ENCODE measurements around the gene CLCF1.

DNA sequence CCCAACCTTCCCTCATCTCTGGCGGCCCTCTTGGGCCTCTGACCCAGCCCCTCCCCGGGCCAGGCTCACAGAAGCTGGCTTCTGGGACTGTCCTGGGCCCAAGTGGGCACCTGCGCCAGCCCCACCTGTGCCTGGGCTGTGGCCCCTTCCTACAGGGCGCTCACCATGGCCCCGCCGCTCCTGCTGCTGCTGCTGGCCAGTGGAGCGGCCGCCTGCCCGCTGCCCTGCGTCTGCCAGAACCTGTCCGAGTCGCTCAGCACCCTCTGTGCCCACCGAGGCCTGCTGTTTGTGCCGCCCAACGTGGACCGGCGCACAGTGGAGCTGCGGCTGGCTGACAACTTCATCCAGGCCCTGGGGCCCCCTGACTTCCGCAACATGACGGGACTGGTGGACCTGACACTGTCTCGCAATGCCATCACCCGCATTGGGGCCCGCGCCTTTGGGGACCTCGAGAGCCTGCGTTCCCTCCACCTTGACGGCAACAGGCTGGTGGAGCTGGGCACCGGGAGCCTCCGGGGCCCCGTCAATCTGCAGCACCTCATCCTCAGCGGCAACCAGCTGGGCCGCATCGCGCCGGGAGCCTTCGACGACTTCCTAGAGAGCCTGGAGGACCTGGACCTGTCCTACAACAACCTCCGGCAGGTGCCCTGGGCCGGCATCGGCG, 848 bp downstream of the LRFN4 start:
- PRO-cap = no peak
- RAMPAGE, long total RNA, 4 experiments = no peak in any of the 4 experiments

- PRO-cap = no peak
- RAMPAGE, long total RNA, 4 experiments = no peak in any of the 4 experiments
Measured at GRCh38 chr11:66868275-66869077, 11.6 kb downstream of the LRFN4 start.

DNA sequence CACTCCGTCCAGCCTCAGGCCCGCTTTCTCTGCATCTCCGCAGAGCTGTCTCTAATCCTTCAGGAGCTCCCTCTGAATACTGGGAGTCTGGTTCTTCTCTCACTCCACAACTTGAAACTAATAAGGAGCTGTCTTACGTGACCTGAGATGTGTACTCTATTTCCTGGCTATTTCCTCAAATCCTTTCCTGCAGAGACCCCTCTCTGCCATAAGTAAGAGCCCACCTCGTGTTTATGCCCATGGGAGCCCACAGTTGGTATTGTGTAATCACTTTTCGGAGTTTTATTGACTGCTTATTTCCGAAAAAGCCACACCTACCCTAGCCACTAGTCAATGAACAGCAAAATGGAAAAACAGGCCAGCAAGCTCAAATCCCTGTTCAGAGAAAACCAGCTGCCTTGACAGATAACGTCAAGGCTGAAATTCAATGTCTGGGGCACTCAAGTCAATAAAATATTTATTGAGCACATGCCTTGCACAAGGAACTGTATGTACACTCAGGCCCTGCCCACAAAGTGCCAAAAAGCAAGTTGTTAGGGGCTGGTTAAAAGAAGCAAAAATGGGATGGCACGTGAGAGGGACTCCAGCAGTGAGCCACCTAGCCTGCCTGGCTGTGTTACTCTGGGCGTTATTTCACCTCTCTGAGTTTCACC, 4.8 kb downstream of the PC start:
- PRO-cap = no peak
- RAMPAGE, long total RNA, 4 experiments = no peak in any of the 4 experiments

DNA sequence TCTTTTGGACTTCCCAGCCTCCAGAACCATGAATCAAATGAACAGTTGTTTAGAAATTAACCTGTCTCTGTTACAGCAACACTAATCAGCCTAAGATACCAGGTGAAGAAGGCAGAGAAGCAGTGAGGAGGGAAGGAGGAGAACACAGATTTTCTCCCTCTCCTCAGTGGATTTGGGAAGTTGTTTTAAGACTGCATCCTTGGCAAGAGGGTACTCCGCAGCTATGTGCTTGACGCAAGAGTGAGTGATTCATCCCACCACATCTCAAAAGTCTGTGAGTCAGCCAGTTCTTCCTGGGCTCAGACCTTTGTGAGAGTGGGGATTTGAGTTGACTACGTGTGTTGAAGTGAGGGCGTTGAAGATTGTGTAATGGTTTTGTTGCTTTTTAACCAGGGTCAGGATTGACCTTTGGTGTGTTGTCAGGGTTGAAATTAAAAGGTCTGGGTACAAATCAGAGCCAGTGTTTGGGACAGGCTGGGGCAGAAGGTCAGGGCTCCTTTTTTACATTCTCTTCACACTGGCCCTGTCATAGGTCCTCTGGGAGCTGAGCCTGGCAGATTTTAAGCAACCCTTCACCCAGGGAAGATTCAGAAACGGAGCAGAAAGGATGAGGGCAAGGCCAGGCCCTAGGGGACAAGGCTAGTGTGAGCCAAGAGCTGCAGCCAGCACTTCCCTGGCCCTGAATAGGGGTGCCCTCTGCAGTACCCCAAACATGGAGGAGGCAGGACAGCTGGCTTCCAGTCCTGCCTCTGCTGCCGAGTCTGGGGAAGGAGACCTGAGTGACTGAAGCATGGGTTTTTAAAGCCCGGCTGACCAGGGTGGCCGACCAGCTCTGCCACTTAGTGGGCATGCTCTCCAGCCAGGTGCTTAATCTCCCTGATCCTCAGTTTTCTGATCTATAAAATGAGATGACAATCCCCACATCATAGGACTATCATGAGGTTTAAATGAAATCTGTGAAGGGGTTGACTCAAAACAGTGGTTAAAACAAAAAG, 4.1 kb upstream of the C11orf86 start:
- PRO-cap = no peak
- RAMPAGE, long total RNA, 4 experiments = no peak in any of the 4 experiments

GRCh38 chr11:67002156-67003514, 20.3 kb upstream of the SYT12 start:
- PRO-cap = no peak
- RAMPAGE, long total RNA, 4 experiments = no peak in any of the 4 experiments

GRCh38 chr11:67062369-67063049, 5.9 kb downstream of the RHOD start:
- PRO-cap = no peak
- RAMPAGE, long total RNA, 4 experiments = no peak in any of the 4 experiments

GRCh38 chr11:67185497-67185929, 66.5 kb downstream of the KDM2A start:
- PRO-cap = no peak
- RAMPAGE, long total RNA, 4 experiments = no peak in any of the 4 experiments

- PRO-cap = no peak
- RAMPAGE, long total RNA, 4 experiments = no peak in any of the 4 experiments
Measured at GRCh38 chr11:67256343-67256842, 9.9 kb upstream of the GRK2 start.

DNA sequence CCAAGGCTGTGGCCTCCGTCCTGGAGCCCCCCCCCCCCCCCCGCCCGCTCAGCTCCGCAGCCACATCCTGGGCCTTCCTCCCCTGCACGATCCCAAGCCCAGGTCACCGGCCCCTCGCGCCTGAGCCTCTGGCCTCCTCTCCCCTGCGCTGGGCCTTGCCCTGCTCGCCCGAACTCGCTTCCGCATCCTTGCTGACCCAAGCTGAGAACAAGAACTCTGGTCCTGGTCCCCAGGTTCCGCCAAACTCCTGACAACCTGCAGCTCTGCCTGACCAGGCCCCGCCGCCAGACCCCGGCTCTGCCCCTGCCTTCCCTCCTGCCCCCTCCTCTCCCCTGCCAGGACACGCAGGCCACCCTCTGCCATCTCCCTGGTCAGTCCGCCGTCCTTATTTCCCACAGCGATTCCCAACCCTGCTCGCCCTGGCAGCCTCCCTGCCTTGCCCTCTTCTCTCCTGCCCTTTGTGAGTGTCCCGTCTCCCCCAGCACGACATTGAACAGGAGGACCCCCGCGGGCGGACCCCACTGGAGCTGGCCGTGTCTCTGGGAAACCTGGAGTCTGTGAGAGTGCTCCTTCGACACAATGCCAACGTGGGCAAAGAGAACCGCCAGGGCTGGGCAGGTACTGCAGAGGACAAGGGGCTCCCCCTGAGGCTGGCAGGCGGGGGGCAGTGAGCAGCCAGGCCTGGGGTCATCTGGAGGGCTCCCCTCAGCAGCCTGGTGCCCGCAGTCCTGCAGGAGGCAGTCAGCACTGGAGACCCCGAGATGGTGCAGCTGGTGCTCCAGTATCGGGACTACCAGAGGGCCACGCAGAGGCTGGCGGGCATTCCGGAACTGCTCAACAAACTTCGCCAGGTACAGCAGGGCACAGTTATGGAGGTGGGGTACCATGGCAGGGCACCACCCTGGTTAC, 747 bp downstream of the ANKRD13D start:
- PRO-cap = no peak
- RAMPAGE, long total RNA, 4 experiments = no peak in any of the 4 experiments

DNA sequence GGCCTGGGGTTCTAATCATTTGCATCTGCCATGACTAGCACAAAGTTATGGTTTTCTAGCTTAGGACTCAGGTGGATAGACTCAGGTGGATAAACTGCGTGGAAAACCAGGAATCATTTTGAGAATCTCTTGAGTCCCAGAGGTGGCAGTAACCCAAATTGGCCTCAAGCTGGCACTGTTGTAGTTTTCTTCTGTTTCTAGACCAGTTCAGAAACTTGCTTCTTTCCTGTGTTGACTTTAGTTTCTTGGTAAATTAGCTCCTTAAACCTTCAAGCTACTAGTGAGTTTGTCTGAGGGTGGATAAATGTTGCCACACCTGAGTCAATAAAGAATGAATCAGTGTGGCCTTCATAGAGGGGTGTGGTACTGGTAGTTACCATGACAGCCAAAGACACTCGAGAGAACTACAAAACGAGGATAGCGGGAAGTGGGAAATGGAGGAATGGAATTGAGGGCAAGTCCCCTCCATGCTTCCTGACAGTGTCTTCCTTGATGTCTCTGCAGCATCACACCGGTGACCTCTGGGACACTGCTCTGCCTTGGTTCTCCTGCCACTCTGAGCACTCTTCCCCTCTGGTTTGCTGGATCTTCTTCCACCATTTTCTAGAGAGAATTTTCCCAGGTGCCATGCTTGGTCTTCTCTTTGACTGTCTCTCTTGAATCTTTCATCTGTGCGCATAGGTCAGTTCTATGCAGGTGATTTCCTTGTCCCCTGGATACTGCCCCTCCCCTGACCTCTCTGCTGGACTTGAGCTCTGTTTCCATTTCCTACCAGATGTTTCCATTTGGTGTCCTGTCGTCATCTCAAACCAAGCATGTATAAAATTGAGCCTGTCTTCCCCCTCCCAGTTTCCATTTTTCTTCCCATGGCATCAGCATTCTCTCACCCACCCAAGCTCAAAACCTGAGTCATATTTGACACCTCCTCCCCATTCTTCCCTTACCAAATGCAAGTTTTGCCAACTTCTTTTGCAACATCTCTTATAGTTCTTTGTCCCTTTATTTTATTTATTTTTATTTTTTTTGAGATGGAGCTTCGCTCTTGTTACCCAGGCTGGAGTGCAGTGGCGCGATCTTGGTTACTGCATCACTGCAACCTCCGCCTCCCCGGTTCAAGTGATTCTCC, 7.1 kb downstream of the POLD4 start:
- PRO-cap = no peak
- RAMPAGE, long total RNA, 4 experiments = no peak in any of the 4 experiments

GRCh38 chr11:67373389-67374376, at the start of gene CLCF1:
TSS of gene CLCF1 (minus strand) at chr11:67373598.
- PRO-cap = bidirectional peak, plus-strand start at chr11:67373913, minus-strand start at chr11:67373625; bidirectional peak, plus-strand start at chr11:67374310, minus-strand start at chr11:67374121
- RAMPAGE, long total RNA, 4 experiments = no peak in any of the 4 experiments

DNA sequence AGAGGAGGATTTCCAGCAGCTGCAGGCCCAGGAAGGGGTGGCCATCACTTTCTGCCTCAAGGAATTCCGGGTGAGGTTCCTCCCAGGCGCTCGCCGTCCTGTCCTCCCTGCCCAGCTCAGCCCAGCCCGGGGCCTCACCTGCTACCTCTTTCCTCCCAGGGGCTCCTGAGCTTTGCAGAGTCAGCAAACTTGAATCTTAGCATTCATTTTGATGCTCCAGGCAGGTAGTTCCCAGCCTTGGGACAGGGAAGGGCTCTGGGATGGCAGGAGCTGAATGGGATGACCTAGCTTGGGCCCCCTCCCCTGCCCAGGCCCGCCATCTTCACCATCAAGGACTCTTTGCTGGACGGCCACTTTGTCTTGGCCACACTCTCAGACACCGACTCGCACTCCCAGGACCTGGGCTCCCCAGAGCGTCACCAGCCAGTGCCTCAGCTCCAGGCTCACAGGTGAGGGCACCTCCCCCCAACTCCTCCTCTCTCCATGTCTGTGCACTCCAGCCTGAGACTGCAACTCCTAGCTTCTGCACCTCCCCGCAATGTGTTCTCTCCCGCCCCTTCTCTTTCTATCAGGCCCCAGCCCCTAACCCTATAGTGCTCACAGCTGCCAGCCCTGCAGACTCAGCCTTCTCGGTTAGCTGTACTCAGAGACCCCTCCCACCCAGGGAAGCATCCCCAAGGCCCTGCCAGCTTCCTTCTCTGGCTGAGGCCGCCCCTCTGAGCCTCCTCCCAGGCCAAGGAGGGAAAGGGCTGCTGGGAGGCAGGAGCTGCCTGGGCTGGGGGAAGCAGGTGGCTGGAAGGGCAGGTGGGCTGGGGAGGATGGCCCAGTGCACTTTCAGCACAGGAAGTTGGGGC, 4.4 kb downstream of the RAD9A start:
- PRO-cap = no peak
- RAMPAGE, long total RNA, 4 experiments = no peak in any of the 4 experiments

- PRO-cap = no peak
- RAMPAGE, long total RNA, 4 experiments = no peak in any of the 4 experiments
Measured at GRCh38 chr11:67396806-67397667, 4.6 kb downstream of the PPP1CA start.

GRCh38 chr11:67415913-67416309, 433 bp downstream of the CARNS1 start:
- PRO-cap = no peak
- RAMPAGE, long total RNA, 4 experiments = no peak in any of the 4 experiments

GRCh38 chr11:67431115-67431775, 3.0 kb downstream of the RPS6KB2 start:
- PRO-cap = no peak
- RAMPAGE, long total RNA, 4 experiments = no peak in any of the 4 experiments

GRCh38 chr11:67434953-67435795, 2.3 kb downstream of the PTPRCAP start:
- PRO-cap = unidirectional peak, plus-strand start at chr11:67435326
- RAMPAGE, long total RNA, 4 experiments = no peak in any of the 4 experiments

DNA sequence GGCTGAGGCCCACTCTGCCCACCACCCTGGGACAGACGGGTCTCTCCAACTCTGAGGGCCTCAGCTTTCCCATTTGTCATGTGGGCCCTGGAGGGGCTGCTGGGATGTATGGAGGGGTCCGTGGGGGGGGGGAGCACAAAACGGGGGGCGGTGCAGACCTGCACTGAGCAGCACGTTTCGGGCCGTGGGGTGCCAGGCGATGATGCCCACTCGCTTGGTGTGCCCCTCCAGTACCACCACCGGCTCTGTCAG, 1.8 kb downstream of the CORO1B start:
- PRO-cap = no peak
- RAMPAGE, long total RNA, 4 experiments = no peak in any of the 4 experiments

- PRO-cap = unidirectional peak, minus-strand start at chr11:67485155
- RAMPAGE, long total RNA, 4 experiments = no peak in any of the 4 experiments
Measured at GRCh38 chr11:67484686-67485428, 2.0 kb downstream of the AIP start.

GRCh38 chr11:67548656-67549148, 25.5 kb upstream of the CABP2 start:
- PRO-cap = no peak
- RAMPAGE, long total RNA, 4 experiments = no peak in any of the 4 experiments

GRCh38 chr11:67613567-67614960, 7.3 kb downstream of the NDUFV1 start:
- PRO-cap = bidirectional peak, plus-strand start at chr11:67614219, minus-strand start at chr11:67614048; unidirectional peak, minus-strand start at chr11:67614586
- RAMPAGE, long total RNA, 4 experiments = no peak in any of the 4 experiments